Skeletal muscle satellite cell (primary cell): ENCODE results near the genes KCND1, CENPVL1, XAGE2 and XAGE1A.

DNA sequence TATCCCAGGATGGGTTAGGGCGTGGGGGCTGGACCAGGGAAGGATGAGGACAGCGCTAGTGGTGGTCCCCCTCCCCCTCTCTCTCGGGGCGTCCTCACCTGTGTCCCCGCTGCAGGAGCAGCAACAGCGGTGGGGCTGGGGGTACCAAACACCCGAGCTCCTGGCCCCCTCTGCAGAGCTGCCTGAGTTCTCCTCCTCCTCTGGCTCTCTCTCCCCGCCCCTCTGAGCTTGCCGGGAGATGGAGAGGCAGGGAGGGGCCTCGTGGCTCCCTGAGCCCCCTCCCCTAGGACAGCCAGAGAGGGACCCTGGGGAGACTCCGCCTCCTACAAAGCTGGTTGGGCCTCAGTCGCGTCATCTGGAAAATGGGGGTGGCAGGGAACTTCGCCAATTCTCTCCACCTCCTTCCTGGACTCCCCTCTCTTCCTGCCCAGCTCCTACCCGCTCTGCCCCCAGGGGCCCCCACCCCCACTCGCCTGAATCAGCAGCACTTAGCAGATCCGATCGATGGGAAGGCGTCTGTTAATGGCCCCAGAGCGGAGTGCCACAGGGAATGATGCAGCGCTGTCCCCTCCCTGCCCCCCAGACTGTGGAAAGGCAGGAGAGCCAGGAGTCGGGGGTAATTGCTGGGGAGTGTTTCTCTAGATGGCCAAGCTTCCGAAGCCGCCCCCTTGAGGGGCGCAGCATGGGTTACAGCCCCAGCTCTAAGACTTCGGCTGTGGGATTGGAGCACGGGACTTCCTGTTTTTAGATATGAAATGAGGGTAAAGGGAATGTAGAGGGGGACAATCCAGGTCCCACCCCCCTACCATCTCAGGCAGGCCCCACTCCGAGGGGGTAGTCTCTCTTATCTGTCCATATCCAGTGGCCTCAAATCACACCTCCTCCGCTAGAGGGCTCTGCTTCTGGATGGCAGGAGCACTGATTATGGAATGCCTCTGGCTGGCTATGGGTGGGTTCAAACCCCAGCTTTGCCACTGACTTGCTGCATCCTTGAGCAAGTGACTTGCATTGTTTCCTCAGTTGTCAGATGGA is at the start of gene KCND1:
TSS of gene KCND1 (minus strand) at position 202 of the 1,032 bp plus-strand sequence.
- CAGE, long polyA plus RNA = no peak

DNA sequence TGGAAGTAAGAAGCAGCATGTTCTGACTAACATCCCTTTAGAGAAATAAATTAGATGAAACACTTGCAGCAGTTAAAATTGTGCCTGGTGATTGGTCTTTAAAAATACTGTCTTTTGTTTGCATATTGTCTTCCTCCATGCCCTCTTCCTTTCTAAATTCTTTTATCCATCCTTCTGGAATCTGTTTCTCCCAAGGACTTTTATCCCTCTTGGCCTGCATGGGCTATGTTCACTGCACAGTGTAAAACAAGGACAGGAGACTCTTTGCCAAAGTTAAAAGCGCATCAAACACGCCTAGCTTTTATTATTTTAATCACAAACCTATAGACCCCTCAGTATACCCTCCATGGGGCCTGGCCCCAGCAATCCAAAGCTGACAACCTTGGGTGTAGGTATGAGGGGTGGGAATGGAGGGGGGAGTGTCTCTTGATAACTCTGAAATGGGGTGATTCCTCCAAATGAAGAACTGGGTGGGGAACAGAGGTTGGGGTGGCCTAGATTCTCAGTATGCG is 14.6 kb downstream of the TFE3 start:
- CAGE, long polyA plus RNA = no peak

- CAGE, long polyA plus RNA = no peak
Observed at GRCh38 chrX:49178171-49178608, 6.5 kb downstream of the PLP2 start.

- CAGE, long polyA plus RNA = no peak
Observed at GRCh38 chrX:49877273-49877738, 2.0 kb upstream of the USP27X start.

DNA sequence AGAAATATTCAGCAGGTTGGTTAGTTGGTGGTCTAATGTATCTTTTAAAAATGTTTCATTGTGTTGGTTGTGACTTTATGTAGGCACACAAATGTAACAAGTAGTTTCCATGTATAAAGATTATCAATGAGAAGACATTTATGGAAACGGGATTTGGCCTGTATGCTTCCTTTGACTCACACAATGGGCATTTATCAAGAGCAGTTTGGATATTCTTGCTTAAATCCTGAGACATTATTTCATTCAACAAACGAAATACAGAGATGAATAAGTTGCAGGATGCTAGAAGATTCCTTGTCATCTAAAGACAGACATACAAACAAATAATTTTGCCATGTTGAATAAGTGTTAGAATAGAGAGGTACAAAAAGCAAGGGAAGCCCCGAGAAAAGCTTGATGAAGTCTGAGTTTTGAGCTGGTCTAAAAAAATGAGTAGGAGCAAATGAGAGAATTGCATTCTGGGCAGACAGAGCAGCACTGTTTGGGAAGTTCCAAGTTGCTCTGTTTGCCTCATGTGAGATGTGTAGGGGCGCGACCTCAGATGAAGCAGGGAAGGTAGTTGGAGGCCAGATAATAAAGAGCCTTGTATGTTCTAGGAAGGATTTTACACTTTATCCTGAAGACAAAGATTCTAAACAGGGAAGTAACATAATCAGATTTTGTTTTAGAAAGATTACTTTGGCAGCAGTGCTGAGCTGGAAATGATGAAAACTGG is 3.9 kb downstream of the CLCN5 start:
- CAGE, long polyA plus RNA = no peak

DNA sequence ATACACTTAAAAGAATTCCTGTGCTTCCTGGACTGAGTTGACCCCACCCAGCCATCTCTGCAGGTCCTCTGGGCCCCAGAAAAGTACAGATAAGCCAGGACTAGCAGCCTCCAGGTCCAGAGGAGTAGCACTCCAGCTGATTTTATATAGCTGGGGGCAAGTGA is 170.2 kb downstream of the SHROOM4 start:
- CAGE, long polyA plus RNA = no peak

DNA sequence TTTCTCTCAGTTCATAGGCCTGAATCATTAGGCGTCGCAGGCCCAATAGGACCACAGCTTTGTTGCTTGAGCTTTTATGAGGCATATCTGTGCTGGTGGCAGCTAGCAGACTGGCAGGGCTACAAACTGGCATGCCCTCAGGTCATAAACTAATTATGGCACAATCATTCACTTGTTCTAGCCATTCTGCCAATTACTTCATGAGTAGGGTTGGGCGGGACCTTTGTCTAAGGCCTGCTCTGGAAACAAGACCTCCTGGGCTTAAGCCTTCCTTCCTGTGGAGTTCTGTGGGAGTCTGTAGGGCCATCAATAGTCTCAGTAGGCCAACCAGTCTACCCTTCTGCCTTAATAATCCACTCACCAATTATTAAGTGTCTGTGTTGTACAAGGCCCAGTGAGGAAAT is 44.6 kb downstream of the SHROOM4 start:
- CAGE, long polyA plus RNA = no peak

GRCh38 chrX:51710211-51710738 is at the start of gene CENPVL1:
CENPVL1 (plus strand) TSS chrX:51710512.
- CAGE, long polyA plus RNA = no peak

DNA sequence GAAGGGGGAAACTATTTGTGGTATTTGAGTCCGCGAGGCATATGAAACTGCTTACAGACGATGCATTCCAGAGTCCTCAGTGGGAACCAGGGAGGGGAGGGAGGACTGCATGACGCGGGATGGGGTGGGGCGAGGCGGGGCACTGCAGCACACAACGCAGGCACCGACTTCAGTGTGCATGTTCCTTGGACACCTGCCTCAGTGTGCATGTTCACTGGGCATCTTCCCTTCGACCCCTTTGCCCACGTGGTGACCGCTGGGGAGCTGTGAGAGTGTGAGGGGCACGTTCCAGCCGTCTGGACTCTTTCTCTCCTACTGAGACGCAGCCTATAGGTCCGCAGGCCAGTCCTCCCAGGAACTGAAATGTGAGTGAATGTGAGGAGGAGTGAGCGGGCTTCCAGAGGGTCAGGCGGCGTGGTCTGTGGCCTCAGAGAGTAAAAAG is at the start of gene XAGE2:
TSS of gene XAGE2 (plus strand) at position 172 of the 442 bp plus-strand sequence.
- CAGE, long polyA plus RNA = no peak

- CAGE, long polyA plus RNA = no peak
Observed at GRCh38 chrX:52495604-52495958, at the start of gene XAGE1A. XAGE1A (plus strand) TSS chrX:52495808.

GRCh38 chrX:52989097-52989440 is 30.8 kb upstream of the FAM156A start:
- CAGE, long polyA plus RNA = no peak

DNA sequence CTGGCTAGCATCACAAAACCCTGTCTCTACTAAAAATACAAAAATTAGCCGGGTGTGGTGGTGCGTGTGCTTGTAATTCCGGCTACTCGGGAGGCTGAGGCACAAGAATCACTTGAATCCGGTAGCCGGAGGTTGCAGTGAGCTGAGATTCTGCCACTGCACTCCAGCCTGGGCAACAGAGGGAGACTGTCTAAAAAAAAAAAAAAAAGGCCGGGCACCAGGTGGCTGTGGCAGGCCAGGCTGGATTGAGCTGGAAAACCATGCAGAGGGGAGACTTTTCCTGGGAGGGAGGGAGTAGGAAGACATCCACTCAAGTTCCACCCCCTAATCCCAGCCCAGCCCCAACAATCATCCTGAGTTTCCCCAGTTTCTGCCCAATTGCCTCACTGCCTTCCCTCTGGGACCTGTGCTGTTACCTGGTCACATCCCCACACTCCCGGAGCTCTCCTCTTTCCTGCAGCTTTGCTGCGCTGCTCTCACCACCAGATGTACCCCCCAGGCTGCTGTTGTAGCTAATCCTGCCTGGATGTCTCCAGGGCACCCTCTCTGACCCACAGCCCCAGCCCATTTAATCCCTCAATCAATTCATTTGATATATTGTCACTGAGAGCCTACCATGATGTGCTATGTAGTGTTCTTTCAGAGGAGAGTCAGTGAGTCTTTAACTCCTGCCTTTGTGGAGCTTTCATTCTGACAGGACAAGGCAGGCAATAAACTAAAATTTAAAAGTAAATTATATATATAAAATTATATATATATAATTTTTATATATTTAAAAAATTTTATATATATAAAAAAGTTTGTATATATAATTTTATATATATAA is 8.9 kb upstream of the TSPYL2 start:
- CAGE, long polyA plus RNA = no peak

- CAGE, long polyA plus RNA = no peak
Observed at GRCh38 chrX:53266723-53267219, 41.8 kb upstream of the KDM5C start.

DNA sequence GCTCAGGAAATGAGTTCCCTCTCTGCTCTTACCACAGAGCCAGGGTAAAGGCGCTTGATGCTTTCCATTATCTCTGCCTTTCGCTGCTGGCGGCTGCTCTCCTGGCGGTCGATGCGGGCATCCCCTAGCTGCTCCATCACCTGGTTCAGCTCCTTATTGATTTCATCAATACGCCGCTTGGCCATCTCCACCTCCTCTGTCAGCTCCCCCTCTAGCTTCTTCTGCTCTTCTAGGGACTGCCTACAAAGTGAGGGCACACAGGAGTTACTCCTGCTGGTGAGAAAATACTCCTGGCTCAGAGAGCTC is 13.5 kb downstream of the SMC1A start:
- CAGE, long polyA plus RNA = no peak

DNA sequence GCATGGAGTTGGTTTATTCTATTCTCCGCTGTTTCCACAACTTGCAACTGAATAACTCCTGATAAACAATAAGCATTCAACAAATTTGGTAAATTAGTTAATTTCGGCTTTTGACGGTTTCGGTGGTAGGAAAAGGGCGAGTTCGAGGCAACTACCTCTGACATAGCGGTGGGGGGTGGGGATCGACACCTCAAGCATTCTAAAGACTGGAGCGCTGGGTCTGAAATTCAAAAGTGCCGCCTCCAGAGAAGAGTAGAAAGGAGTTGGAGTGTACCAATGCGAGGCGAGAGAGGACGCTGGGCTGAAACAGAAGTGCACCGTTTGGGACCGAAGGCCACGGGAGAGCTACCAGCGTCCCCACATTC is 732 bp downstream of the SMC1A start:
- CAGE, long polyA plus RNA = no peak

GRCh38 chrX:53556070-53556518 is 121.9 kb upstream of the HSD17B10 start:
- CAGE, long polyA plus RNA = no peak

DNA sequence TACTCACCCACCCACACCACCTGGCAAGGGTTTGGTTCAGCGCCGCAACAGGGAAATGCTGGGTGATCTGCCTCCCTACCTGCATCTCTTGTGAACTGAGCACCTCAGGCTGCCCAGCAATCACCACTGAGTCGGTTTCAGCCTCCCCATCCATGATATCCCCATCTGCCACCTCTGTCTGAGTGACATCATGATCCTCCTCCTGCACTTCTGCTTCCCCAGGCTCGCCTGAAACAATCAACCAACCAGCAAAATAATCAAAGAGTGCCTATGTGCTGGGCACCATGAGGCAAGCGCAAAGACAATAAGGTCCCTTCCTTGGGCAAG is 122.1 kb downstream of the HUWE1 start:
- CAGE, long polyA plus RNA = no peak

- CAGE, long polyA plus RNA = no peak
Observed at GRCh38 chrX:53590175-53590673, 96.3 kb downstream of the HUWE1 start.

DNA sequence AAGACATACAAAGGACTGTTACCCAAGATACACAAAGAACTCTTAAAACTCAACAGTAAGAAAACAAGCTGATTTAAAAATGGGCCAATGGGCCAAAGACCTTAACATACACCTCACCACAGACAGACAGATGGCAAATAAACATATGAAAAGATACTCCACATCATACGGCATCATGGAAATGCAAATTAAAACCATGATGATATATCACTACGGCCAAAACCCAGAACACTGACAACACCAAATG is 27.8 kb downstream of the HUWE1 start:
- CAGE, long polyA plus RNA = no peak

DNA sequence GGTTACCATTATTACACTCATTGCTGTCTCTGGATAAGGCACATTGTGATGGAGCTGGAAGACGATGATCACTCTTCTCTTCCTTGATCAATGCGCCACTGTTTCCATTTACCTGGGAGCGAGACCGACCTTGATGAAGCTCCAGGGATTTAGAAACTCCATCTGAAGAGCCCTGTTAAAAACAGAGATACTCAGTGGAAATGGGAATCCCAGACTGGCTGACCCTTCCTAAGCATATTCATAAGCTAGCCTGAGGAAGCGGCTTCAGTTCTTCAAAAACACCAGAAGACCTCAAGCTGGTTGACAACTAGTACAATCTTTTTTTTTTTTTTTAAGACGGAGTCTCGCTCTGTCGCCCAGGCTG is 28.8 kb upstream of the PHF8 start:
- CAGE, long polyA plus RNA = no peak